Calu3 (cell line): ENCODE data around the gene SPAG4.

GRCh38 chr20:34916825-34917294 is 38.7 kb downstream of the GSS start:
- PRO-cap: no peak

DNA sequence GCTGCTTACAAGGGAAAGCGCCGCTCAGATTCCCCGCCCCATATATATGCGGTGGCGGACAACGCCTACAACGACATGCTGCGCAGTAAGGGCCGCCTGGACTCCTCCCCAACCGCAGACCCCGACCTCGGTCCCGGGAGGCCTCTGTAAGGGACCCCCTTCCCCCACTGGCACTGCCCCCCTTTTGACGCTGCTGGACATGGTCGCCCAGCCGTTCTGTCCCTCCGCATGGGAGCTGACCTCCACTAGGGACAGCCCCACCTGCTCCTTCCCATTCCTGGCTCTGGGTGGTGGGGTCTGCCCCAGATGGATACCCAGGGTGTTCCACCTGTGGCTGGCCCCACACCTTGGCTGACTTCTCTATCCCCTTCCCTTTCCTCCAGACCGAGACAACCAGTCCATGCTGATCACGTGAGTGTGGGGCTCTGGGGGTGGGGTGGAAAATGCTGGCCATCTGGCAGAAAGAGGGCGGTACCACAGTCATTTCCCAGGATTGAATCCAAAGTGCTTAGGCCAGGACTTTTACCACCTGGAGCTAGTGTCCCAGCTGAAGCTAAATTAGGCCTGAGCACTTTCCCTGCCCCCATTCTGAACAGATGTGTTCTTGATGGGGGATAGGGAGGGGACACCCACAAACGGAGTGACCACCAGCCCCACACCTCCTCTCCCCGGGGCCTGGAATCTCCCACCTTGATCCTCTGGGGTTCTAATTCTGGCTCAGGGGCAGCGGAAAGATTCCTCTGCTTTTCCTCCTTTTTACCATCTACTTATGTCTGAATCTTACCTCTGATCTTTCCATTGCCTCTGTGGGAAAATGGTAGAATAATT is 25.2 kb downstream of the MYH7B start:
- PRO-cap: no peak

GRCh38 chr20:34982650-34983149 is 27.0 kb downstream of the MYH7B start:
- PRO-cap: no peak

GRCh38 chr20:34997227-34997913 is 41.7 kb downstream of the MYH7B start:
- PRO-cap: no peak

DNA sequence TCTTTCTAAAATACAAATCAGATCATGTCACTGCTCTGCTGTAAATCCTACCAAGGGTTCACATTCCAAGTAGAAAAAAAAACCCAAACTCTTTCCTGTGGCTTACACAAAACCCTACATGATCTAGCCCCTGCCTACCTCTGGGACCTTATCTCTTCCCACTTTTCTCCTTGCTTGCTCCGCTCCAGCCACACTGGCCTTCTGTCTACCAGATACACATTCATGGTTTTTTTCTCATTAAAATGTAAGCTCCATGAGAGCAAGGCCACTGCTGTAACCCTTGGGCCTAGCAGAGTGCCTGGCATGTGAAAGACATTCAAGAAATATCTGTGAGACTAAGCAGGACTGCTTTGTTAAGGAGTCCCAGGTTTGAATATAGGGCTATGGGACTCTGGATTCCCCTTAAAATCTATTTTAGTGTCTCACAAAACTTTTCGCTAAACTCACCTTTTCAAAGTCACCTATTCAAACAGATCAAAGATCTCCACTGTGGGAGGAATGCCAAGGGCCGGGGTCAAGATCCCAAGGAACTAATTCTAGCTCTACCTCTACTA is 25.3 kb upstream of the TRPC4AP start:
- PRO-cap: no peak

- PRO-cap: no peak
These were observed 773 bp downstream of the MMP24 start for GRCh38 chr20:35227008-35227918.

DNA sequence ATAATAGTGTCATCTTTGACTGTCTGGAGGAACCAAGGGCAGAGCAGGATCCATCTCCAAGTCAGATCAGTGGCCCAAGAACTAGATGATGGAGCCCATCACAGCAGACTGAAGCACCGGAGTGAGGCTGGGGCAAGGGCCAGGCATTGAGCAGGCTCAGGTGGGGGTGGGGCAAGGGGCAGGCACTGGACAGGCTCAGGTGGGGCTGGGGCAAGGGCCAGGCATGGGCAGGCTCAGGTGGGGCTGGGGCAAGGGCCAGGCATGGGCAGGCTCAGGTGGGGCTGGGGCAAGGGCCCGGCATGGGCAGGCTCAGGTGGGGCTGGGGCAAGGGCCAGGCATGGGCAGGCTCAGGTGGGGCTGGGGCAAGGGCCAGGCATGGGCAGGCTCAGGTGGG is 25.3 kb downstream of the MMP24OS start:
- PRO-cap: no peak

- PRO-cap: unidirectional peak, plus-strand start at chr20:35319385
These were observed 26.9 kb upstream of the FAM83C start for GRCh38 chr20:35318993-35319682.

DNA sequence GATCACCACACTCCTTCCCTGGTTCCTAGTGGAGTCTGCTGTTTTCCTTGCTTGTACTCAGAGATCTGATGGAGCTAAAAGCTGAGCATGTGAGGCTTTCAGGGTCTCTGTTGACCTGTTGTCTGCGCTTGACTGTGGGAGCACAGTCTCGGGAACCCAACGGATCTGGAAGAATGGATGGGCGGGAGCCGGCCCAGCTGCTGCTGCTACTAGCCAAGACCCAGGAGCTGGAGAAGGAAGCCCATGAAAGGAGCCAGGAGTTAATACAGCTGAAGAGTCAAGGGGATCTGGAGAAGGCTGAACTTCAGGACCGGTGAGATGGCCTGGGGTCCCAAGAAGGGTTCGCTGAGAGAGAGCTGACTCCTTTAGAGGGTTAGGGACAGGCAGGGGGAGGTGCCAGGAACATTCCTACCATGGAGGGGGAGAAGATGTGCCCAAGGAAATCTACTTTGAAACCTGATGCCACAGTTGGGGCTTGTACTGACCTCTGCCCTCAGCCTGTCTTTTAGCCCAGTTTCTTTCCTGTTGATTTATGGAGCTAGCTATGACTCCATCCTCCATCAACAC is 11.9 kb downstream of the CEP250 start:
- PRO-cap: no peak

- PRO-cap: no peak
These were observed 35.3 kb downstream of the CEP250 start for GRCh38 chr20:35490323-35491384.

DNA sequence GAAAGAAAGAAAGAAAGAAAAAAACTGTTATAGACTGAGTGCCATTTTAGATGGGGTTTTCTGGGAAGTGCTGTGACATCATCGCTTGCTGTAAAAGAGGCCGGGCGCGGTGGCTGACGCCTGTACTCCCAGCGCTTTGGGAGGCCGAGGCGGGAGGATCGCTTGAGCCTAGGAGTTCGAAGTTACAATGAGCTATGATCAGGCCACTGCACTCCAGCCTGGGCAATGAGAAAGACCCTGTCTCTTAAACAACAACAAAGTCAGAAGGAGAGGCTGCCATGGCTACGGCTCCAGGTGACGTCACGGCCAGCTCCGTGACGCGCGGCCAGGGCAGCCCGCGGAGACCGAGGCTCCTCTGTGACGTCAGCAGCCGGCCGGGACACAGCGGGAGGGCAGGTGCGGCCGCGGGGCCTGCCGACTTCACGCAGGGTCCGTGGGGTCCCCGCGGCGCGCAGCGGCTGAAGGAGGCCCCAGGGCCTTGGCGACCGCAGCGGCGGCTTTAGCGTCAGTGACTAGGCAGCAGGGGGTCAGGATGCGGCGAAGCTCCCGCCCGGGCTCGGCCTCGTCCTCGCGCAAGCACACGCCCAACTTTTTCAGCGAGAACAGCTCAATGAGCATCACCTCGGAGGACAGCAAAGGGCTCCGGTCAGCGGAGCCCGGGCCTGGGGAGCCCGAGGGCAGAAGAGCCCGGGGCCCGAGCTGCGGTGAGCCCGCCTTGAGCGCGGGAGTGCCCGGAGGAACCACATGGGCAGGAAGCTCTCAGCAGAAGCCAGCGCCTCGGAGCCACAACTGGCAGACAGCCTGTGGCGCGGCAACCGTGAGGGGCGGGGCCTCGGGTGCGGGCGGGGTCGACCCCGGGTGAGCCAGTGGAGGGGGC is at the start of gene SPAG4:
Gene SPAG4, plus strand, starts transcription at position 358 of the 877 bp plus-strand sequence.
- PRO-cap: unidirectional peak, plus-strand start at position 123 of the sequence; bidirectional peak, plus-strand start at position 369 of the sequence, minus-strand start at position 501 of the sequence; bidirectional peak, plus-strand start outside the sequence, minus-strand start at position 798 of the sequence

- PRO-cap: no peak
These were observed 1.3 kb downstream of the ROMO1 start for GRCh38 chr20:35700298-35701055.

DNA sequence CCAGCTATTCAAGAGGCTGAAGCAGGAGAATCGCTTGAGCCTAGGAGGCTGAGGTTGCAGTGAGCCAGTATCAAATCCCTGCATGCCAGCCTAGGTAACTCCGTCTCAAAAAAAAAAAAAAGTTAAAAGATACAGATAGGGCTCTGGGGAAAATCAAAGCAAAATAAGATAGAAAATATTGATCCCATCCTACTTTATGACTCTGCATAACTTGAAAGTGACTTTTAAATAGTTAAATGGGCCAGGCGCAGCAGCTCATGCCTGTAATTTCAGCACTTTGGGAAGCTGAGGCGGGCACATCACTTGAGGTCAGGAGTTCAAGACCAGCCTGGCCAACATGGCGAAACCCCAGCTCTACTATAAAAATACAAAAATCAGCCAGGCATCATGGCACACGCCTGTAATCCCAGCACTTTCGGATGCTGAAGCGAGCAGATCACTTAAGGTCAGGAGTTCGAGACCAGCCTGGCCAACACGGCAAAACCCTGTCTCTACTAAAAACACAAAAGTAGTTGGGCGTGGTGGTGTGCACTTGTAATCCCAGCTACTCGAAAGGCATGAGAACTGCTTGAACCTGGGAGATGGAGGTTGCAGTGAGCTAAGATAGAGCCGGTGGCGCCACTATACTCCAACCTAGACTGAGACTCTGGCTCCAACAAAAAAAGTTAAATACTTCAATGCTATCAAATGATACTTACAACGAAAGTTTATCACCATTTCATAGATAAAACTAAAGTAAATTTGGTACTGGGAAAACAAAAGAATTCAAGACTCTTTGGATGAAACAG is 6.7 kb downstream of the ROMO1 start:
- PRO-cap: no peak

DNA sequence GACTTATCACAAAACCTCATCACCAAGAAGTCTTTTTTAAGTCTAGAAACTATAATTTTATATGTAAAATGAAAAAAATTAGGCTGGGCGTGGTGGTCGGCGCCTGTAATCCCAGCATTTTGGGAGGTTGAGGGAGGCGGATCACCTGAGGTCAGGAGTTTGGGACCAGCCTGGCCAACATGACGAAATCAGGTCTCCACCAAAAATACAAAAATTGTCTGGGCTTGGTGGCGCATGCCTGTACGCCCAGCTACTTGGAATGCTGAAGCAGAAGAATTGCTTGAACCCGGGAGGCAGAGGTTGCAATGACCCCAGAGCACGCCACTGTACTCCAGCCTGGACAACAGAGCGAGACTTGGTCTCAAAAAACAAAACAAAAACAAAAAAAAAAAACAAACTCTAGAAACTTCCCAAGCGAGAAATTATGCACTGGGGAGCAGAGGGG is 17.7 kb downstream of the ROMO1 start:
- PRO-cap: no peak

DNA sequence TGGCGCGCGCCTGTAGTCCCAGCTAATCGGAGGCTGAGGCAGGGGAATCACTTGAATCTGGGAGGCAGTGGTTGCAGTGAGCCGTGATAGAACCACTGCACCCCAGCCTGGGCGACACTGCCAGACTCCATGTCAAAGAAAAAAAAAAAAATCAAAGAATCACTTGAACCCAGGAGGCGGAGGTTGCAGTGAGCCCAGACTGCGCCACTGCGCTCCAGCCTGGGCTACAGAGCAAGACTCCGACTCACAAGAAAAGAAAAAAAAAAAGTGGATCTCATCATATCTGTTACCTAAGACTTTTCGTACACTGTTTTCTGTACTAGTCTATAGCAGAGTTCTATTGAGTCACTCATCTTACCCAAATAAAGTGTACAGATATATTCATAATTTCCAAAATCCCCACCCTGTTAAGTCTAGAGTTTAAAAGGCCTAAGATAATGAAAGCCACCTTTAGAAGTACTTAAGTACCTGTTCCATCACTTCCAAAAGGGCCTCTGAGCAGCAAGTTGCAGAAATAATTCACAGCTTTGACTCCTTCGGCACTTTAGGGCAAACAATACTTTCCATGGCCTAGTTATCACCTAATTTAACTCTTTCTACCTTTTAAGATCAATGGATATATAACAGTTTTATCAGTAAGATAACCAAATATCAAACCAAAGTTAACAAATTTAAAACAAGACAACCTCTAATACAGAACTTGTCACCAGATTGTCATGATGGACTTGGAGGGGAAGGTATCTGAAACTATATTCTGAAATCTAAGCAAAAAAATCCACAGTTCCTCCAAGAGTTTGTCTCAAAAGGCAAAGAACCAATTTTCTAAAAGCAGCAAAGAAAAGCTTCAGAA is 3.8 kb downstream of the RBM39 start:
- PRO-cap: no peak

DNA sequence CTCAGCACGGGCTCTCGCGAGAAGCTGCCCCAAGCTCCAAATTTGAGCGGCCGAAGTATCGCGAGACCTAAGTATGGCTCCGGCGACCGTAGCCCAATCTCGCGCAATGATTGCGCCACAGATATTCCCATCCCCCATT is 104 bp upstream of the RBM39 start:
- PRO-cap: no peak

- PRO-cap: no peak
These were observed 47.3 kb downstream of the PHF20 start for GRCh38 chr20:35819206-35819512.

DNA sequence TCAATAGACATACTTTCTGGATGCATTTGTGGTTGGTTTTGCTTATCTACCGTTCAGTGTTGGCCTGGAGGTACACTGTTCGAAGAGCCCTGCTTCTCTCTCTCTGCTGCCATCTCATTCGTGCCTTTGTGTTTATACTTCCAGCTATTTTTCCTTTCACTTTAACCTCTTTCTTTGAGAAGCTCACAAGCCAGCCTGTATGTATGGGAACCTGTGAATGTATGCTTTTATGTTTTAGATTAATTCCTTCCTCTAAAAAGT is 83.1 kb downstream of the SCAND1 start:
- PRO-cap: no peak

DNA sequence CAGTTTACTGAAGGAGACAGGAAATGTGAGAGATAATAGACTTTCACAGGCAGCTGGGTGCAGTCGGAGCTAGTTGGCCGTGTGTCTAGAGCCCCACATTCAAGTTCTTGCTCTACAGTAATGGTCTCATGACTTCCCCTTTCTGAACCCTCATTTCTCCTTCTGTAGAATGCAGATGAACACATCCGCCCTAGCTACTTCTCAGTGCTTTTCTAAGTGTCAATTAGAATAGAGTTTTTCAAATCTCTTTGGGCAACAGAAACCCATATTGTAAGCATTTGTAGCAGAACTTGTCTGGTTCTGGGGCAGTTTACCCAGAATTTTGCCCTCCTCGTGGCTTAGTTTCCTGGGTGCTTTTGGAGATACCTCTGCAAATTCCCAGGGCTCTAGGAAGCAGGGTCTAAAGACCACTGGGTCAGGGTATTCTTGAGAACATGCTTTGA is 40.5 kb upstream of the EPB41L1 start:
- PRO-cap: no peak

- PRO-cap: no peak
These were observed 522 bp downstream of the EPB41L1 start for GRCh38 chr20:36155010-36155513.